ENCODE measurements around the genes DDX50 and TSPAN15.

DNA sequence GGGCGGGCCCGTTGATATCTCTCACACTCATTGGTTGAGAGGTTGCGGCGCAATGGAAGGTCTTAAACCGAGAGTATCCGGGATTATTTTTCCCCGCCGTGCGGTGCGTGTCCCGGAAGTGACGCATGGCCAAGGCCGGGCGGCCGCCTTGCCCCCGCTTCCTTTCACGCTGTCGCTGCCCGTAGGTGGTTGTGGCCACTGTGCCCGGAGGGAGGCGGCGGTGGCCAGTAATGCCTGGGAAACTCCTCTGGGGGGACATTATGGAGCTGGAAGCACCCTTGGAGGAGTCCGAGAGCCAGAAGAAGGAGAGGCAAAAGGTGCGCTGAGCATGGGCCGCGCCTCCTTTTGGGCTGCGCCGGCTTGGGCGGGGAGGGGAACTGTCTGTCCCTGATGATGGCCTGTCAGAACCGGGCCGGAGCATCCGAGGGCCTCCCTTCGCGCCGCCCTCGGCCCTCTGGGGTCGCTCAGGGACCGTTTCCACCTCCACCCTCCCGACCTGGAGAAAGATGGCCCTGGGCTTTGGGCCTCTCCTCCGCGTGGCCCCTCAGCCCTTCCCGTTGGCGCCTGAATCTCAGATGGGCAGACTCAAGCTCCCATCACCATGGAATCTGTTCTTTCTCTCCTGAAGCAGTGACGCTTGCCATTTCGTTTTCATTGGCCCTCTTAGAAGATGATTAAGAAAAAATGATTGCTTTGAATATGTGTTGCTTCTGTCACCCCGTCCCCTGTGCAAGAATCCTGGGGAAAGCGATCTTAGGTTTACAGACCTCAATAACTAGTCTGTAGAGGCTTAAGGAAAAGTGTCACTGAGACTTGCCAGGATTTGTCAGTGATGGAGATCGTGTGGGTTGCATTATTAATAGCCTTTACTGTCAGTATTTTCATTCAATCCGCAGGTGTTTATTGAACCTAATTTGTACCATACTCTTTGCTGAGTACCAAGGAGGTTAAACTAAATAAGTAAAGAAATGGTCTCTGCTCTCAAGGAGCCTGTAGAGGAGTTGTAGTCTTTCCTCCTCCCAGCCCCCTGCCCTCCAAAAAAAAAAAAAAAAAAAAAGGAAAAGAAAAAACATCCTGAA lies at the start of gene DDX50:
Gene DDX50 (plus strand): TSS at position 161 of the 1,079 bp plus-strand sequence.
- RAMPAGE, long total RNA = start-site peak on the plus strand centred at position 141 of the sequence, 63 bp wide, 1,250 and 557 reads in 2 replicates
- RRBS = 1% methylated on average over 10 of the region's 49 CpGs
PRO-cap:
- standard = bidirectional peak, plus-strand start at position 126 of the sequence, minus-strand start outside the sequence
- CoPRO, capped RNA only, 2 experiments = peak in 2 of 2 experiments; most common plus-strand start position 132 of the sequence (in 2)
- CoPRO, capped and uncapped RNA, 2 experiments = peak in 2 of 2 experiments; most common plus-strand start position 126 of the sequence (in 1)
- CoPRO, uncapped RNA only, 2 experiments = peak in 1 of 2 experiments; most common plus-strand start position 126 of the sequence (in 1)
CAGE:
- cytosol, long polyA plus RNA = start-site peak on the plus strand centred at position 144 of the sequence, 69 bp wide, 361 and 271 reads in 2 replicates
- long polyA plus RNA = no peak
- nucleolus, long total RNA = no peak
- nucleus, long polyA plus RNA = start-site peak on the plus strand centred at position 161 of the sequence, 102 bp wide, 251 and 93 reads in 2 replicates

GRCh38 chr10:68982279-68983510 lies 5.9 kb upstream of the KIFBP start:
- RAMPAGE, long total RNA = no peak
- RRBS = no CpG with 5 or more reads among the region's 13 CpGs
PRO-cap:
- standard = no peak
- CoPRO, capped RNA only, 2 experiments = no peak in any of the 2 experiments
- CoPRO, capped and uncapped RNA, 2 experiments = no peak in any of the 2 experiments
- CoPRO, uncapped RNA only, 2 experiments = peak in 2 of 2 experiments; most common plus-strand start chr10:68982766 (in 1)
CAGE:
- cytosol, long polyA plus RNA = no peak
- long polyA plus RNA = no peak
- nucleolus, long total RNA = no peak
- nucleus, long polyA plus RNA = no peak

- RAMPAGE, long total RNA = no peak
- RRBS = no CpG with 5 or more reads among the region's 7 CpGs
PRO-cap:
- standard = no peak
- CoPRO, capped RNA only, 2 experiments = no peak in any of the 2 experiments
- CoPRO, capped and uncapped RNA, 2 experiments = no peak in any of the 2 experiments
- CoPRO, uncapped RNA only, 2 experiments = no peak in any of the 2 experiments
CAGE:
- cytosol, long polyA plus RNA = no peak
- long polyA plus RNA = no peak
- nucleolus, long total RNA = no peak
- nucleus, long polyA plus RNA = no peak
Measured at GRCh38 chr10:69095557-69096102, 7.7 kb downstream of the SRGN start.

DNA sequence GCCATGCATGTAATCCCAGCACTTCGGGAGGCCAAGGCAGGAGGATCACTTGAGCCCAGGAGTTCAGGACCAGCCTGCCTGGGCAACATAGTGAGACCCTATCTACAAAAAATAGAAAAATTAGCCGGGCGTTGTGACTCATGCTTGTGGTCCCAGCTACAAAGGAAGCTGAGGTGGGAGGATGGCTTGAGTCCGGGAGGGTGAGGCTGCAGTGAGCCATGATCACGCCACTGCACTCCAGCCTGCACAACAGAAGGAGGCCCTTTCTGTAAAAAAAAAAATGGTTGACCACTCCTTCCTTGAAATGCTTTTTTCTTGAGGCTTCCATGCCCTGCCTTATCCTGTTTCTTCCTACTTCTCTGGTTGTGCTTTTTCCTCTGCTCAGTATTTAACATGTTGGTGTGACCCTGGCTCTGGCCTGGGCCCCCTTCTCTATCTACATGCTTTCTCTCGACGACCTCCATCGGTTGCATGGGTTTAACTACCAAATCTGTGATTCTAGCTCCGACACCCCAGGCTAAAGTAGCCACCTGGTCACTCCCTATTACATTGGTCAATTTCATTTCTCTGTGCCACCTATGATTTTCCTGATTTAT lies 14.0 kb downstream of the SRGN start:
- RAMPAGE, long total RNA = no peak
- RRBS = 23% methylated on average over 2 of the region's 9 CpGs
PRO-cap:
- standard = unidirectional peak, plus-strand start at position 189 of the sequence
- CoPRO, capped RNA only, 2 experiments = no peak in any of the 2 experiments
- CoPRO, capped and uncapped RNA, 2 experiments = no peak in any of the 2 experiments
- CoPRO, uncapped RNA only, 2 experiments = no peak in any of the 2 experiments
CAGE:
- cytosol, long polyA plus RNA = no peak
- long polyA plus RNA = no peak
- nucleolus, long total RNA = no peak
- nucleus, long polyA plus RNA = no peak

- RAMPAGE, long total RNA = no peak
- RRBS = no CpG with 5 or more reads among the region's 9 CpGs
PRO-cap:
- standard = no peak
- CoPRO, capped RNA only, 2 experiments = no peak in any of the 2 experiments
- CoPRO, capped and uncapped RNA, 2 experiments = no peak in any of the 2 experiments
- CoPRO, uncapped RNA only, 2 experiments = no peak in any of the 2 experiments
CAGE:
- cytosol, long polyA plus RNA = no peak
- long polyA plus RNA = no peak
- nucleolus, long total RNA = no peak
- nucleus, long polyA plus RNA = no peak
Measured at GRCh38 chr10:69232239-69232651, 12.1 kb downstream of the HKDC1 start.

GRCh38 chr10:69326037-69326678 lies 7.5 kb downstream of the HK1 start:
- RAMPAGE, long total RNA = no peak
- RRBS = no CpG with 5 or more reads among the region's 13 CpGs
PRO-cap:
- standard = no peak
- CoPRO, capped RNA only, 2 experiments = no peak in any of the 2 experiments
- CoPRO, capped and uncapped RNA, 2 experiments = no peak in any of the 2 experiments
- CoPRO, uncapped RNA only, 2 experiments = no peak in any of the 2 experiments
CAGE:
- cytosol, long polyA plus RNA = no peak
- long polyA plus RNA = no peak
- nucleolus, long total RNA = no peak
- nucleus, long polyA plus RNA = no peak

GRCh38 chr10:69337278-69338070 lies 18.8 kb downstream of the HK1 start:
- RAMPAGE, long total RNA = no peak
- RRBS = no CpG with 5 or more reads among the region's 14 CpGs
PRO-cap:
- standard = no peak
- CoPRO, capped RNA only, 2 experiments = no peak in any of the 2 experiments
- CoPRO, capped and uncapped RNA, 2 experiments = no peak in any of the 2 experiments
- CoPRO, uncapped RNA only, 2 experiments = no peak in any of the 2 experiments
CAGE:
- cytosol, long polyA plus RNA = no peak
- long polyA plus RNA = no peak
- nucleolus, long total RNA = no peak
- nucleus, long polyA plus RNA = no peak

DNA sequence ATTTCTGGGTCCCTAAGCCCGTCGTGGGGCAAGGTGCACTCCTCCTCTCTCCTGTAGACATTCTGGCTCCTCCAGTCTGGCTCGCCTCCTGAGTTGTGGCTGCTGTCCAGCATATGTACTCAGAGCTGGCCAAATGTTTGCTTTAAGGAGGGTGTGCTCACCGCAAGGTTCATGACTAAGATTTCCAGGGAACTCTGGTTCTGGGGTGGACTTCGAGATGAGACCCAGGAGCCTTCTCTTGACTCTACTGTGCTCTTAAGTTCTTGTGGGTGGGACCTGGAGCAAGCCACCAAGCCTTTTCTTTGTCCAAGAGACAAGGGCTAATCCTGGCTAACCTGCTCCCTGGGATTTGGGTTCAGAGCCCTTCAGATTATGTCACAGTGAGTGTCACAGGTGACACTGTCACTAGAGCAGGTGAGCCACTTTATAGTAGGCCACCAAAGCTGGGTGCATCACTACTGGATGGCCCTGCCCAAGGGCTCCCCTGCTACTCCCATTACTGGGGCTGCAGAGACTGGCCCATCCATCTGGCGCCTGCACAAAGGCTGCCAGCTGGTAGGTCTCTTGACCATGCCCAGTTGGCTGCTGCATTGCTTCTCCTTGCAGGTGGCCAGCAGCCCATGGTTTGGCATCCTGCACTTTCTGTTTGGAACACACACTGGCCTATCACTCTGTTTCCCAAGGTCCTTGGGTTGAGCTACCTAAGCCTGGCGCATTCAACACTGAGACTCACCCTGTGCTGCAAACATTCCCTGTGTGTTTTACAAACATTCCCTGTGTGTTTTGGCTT lies 42.4 kb downstream of the HK1 start:
- RAMPAGE, long total RNA = no peak
- RRBS = no CpG with 5 or more reads among the region's 7 CpGs
PRO-cap:
- standard = no peak
- CoPRO, capped RNA only, 2 experiments = no peak in any of the 2 experiments
- CoPRO, capped and uncapped RNA, 2 experiments = no peak in any of the 2 experiments
- CoPRO, uncapped RNA only, 2 experiments = no peak in any of the 2 experiments
CAGE:
- cytosol, long polyA plus RNA = no peak
- long polyA plus RNA = no peak
- nucleolus, long total RNA = no peak
- nucleus, long polyA plus RNA = no peak

DNA sequence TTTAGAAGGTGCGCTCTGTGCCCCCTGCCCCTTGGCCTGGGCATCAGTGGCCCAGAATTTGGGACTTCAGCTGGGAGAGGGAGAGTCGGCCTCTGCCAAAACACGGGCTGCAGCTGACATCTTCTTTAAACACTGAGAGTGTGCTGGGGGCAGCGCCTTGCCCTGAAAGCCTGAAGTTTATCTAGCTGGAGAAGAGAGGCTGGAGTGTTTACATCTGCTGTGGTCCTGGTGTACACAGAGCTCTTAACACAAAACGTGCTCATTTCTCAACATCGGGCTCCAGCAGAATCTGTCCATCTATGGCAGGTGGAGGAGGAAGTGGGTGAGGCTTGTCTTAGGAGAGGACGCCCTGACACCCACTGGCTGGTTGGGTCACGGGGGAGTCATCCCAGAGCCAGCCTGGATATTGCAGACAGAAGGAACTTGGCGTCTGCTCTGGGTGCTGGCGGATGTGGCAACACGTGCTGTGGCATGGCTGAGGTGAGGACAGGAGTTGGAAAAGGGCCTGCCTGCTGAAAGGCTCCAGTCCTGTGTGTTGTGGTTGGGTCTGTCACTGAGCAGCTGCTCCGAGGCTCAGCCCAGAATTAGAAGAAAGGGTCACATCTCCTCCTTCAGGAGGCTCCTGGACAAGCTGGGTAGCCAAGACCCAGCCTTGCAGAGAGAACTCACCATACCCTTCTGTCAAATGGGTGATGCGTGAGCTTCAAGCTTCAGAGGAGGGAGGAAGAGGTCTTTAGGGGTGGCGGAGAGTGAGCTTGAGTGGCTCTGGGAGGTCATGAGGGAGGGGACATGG lies 5.2 kb upstream of the TACR2 start:
- RAMPAGE, long total RNA = no peak
- RRBS = no CpG with 5 or more reads among the region's 14 CpGs
PRO-cap:
- standard = no peak
- CoPRO, capped RNA only, 2 experiments = no peak in any of the 2 experiments
- CoPRO, capped and uncapped RNA, 2 experiments = no peak in any of the 2 experiments
- CoPRO, uncapped RNA only, 2 experiments = no peak in any of the 2 experiments
CAGE:
- cytosol, long polyA plus RNA = no peak
- long polyA plus RNA = no peak
- nucleolus, long total RNA = no peak
- nucleus, long polyA plus RNA = no peak

GRCh38 chr10:69451147-69452356 lies at the start of gene TSPAN15:
Gene TSPAN15 (plus strand): TSS chr10:69451465.
- RAMPAGE, long total RNA = no peak
- RRBS = 51% methylated on average over 28 of the region's 90 CpGs
PRO-cap:
- standard = unidirectional peak, plus-strand start at chr10:69451476
- CoPRO, capped RNA only, 2 experiments = no peak in any of the 2 experiments
- CoPRO, capped and uncapped RNA, 2 experiments = no peak in any of the 2 experiments
- CoPRO, uncapped RNA only, 2 experiments = no peak in any of the 2 experiments
CAGE:
- cytosol, long polyA plus RNA = no peak
- long polyA plus RNA = no peak
- nucleolus, long total RNA = no peak
- nucleus, long polyA plus RNA = no peak

GRCh38 chr10:69456898-69457596 lies 5.8 kb downstream of the TSPAN15 start:
- RAMPAGE, long total RNA = no peak
- RRBS = no CpG with 5 or more reads among the region's 8 CpGs
PRO-cap:
- standard = no peak
- CoPRO, capped RNA only, 2 experiments = no peak in any of the 2 experiments
- CoPRO, capped and uncapped RNA, 2 experiments = no peak in any of the 2 experiments
- CoPRO, uncapped RNA only, 2 experiments = no peak in any of the 2 experiments
CAGE:
- cytosol, long polyA plus RNA = no peak
- long polyA plus RNA = no peak
- nucleolus, long total RNA = no peak
- nucleus, long polyA plus RNA = no peak

DNA sequence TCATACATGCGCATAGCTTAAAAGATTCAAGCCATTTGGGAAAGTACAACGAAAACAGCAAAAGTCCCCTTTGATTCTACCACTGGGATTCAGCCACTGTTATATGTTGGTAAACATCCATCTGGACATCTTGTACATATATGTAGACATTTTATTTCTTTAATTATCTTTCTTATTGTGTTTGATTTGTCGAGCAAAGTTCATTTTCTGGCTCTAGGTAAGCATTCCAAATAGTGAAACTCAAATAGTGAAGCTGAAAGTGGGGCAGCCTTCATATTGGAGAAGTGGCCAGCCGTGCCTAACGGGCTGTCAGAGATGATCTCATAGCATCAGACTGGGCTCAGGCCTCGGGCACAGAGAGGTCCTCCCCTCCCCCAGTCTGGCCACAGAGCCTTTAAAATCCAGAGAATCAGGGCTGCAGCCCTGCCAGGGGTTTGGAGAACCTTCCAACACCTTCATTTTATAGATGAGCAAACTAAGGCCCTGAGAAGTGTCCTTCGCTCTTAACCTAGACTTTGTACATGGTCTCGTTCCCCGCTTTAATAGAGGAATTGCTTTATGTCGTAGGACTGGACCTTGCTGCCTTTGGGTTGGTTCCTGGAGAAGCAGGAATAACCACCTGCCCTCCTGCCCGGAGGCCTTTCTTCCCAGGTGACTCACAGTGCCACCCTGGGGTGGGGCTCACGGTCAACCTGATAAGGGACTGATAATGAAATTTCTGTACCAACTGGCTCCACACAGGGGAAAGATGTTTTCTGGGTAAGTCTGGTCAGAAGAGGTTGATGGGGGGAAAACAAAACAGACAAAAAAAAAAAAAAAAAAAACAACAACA lies 7.3 kb downstream of the TSPAN15 start:
- RAMPAGE, long total RNA = no peak
- RRBS = no CpG with 5 or more reads among the region's 12 CpGs
PRO-cap:
- standard = no peak
- CoPRO, capped RNA only, 2 experiments = no peak in any of the 2 experiments
- CoPRO, capped and uncapped RNA, 2 experiments = no peak in any of the 2 experiments
- CoPRO, uncapped RNA only, 2 experiments = no peak in any of the 2 experiments
CAGE:
- cytosol, long polyA plus RNA = no peak
- long polyA plus RNA = no peak
- nucleolus, long total RNA = no peak
- nucleus, long polyA plus RNA = no peak

DNA sequence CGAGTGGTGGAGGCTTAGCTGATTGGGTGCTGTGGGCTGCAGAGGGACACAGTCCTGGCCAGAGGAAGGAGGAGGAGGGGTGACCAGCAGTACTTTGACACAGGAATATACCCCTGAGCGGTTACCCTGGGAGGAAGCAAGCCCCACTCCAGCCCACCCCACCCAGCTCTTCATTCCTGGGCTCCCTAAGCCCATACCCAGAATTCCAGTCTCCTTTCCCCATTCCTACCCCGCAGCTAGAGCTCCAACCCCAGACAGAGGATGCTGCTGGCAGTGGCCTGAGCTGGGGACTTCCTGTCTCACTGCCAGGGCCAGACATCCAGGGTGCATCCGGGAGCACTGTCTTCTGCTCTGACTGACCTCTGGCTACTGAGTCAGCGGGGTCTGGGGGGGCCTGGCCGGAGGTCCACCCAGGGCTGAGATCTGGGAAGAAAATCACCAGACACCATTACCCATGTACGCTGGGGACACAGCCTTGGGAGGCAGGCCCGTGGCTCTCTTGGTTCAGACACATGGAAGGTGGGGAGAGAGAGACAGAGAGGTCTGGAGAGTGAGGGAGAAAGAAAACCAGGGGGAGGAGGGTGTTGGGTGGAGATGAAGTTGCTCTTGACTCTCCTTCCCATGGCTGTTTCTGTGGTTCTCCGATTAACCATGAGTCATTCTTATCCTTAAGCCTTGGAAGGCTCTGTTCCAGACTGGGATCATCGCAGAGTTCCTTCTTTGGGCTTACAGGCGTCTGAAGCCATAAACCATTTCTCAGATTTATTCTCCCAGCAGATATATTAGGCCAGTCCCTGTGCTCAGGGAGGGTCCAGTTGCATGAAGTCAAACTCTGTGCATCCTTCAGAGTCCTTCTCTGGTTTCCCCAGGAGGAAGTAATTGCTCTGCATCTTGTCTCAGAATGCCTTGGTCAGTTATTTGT lies 23.6 kb downstream of the TSPAN15 start:
- RAMPAGE, long total RNA = no peak
- RRBS = 3% methylated on average over 3 of the region's 11 CpGs
PRO-cap:
- standard = no peak
- CoPRO, capped RNA only, 2 experiments = no peak in any of the 2 experiments
- CoPRO, capped and uncapped RNA, 2 experiments = no peak in any of the 2 experiments
- CoPRO, uncapped RNA only, 2 experiments = no peak in any of the 2 experiments
CAGE:
- cytosol, long polyA plus RNA = no peak
- long polyA plus RNA = no peak
- nucleolus, long total RNA = no peak
- nucleus, long polyA plus RNA = no peak

DNA sequence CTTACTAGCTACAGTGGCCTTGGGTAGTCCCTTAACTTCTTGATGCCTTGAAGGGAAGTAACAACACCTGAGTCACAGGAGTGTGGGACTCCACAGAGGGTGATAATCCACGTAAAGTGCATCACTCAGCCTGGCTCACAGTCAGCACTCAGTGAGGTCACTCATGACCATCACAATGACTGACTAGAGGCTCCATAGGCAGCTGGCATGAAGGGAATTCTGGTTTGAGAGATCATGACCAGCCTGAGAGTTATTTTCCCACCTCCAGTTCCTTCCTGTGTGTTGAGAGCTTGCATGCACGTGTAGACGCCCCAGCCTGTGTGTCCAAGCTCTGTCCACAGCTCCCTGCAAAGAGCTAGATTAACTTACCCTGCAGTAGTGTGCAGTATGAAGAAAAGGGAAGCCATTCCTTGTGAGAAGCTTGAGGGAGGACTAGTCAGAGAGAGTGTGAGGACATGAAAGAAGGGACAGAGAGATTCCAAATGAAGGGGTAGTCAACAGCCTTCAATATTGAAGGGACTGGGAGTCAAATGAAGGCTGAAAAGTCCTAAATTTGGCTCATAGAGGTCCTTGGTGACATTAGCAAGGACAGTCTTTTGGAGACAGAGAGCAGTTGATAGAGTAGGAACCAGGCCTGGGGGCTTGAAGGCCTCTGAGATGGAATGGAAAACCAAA lies 34.6 kb downstream of the NEUROG3 start:
- RAMPAGE, long total RNA = no peak
- RRBS = no CpG with 5 or more reads among the region's 3 CpGs
PRO-cap:
- standard = no peak
- CoPRO, capped RNA only, 2 experiments = no peak in any of the 2 experiments
- CoPRO, capped and uncapped RNA, 2 experiments = no peak in any of the 2 experiments
- CoPRO, uncapped RNA only, 2 experiments = no peak in any of the 2 experiments
CAGE:
- cytosol, long polyA plus RNA = no peak
- long polyA plus RNA = no peak
- nucleolus, long total RNA = no peak
- nucleus, long polyA plus RNA = no peak

GRCh38 chr10:70191917-70192334 lies 21.6 kb upstream of the SAR1A start:
- RAMPAGE, long total RNA = no peak
- RRBS = no CpG with 5 or more reads among the region's 1 CpG
PRO-cap:
- standard = no peak
- CoPRO, capped RNA only, 2 experiments = no peak in any of the 2 experiments
- CoPRO, capped and uncapped RNA, 2 experiments = no peak in any of the 2 experiments
- CoPRO, uncapped RNA only, 2 experiments = no peak in any of the 2 experiments
CAGE:
- cytosol, long polyA plus RNA = no peak
- long polyA plus RNA = no peak
- nucleolus, long total RNA = no peak
- nucleus, long polyA plus RNA = no peak

DNA sequence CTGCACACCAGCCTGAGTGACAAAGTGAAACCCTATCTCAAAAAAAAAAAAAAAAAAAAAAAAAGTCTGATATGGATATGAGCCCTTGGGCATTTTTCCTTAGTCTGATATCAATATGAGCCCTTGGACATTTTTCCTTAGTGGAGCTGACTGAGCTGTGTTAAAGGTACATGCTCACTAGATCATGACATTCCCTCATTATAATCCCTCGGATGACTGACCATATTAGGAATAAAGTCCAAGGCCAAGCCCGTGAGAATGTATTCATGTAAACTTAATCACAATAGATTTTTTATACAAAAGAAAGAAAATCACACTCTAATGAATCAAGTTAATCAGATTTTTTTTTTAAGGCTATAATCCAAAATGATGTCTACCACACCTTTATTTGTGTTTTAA lies 5.6 kb downstream of the PPA1 start:
- RAMPAGE, long total RNA = no peak
- RRBS = no CpG with 5 or more reads among the region's 2 CpGs
PRO-cap:
- standard = no peak
- CoPRO, capped RNA only, 2 experiments = no peak in any of the 2 experiments
- CoPRO, capped and uncapped RNA, 2 experiments = no peak in any of the 2 experiments
- CoPRO, uncapped RNA only, 2 experiments = peak in 1 of 2 experiments; most common minus-strand start position 200 of the sequence (in 1)
CAGE:
- cytosol, long polyA plus RNA = no peak
- long polyA plus RNA = no peak
- nucleolus, long total RNA = no peak
- nucleus, long polyA plus RNA = no peak

GRCh38 chr10:70255188-70255536 lies 21.9 kb upstream of the PPA1 start:
- RAMPAGE, long total RNA = no peak
- RRBS = no CpG with 5 or more reads among the region's 43 CpGs
PRO-cap:
- standard = no peak
- CoPRO, capped RNA only, 2 experiments = no peak in any of the 2 experiments
- CoPRO, capped and uncapped RNA, 2 experiments = no peak in any of the 2 experiments
- CoPRO, uncapped RNA only, 2 experiments = no peak in any of the 2 experiments
CAGE:
- cytosol, long polyA plus RNA = no peak
- long polyA plus RNA = no peak
- nucleolus, long total RNA = no peak
- nucleus, long polyA plus RNA = no peak

Data from K562 (cell line).